ENCODE measurements around the genes RPP25, MAN2C1 and ETFA.

DNA sequence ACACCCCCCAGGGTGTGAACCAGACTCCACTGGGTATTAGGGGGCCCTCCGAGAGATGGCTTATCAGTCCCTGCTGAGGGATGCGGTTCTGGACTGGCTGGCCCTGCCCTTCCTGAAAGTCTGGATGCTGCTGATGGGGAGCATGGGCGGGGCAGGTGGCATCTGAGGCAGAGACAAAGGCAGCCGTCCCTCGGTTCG, 945 bp upstream of the ULK3 start:
- PRO-cap: bidirectional peak, plus-strand start outside the sequence, minus-strand start at position 122 of the sequence

DNA sequence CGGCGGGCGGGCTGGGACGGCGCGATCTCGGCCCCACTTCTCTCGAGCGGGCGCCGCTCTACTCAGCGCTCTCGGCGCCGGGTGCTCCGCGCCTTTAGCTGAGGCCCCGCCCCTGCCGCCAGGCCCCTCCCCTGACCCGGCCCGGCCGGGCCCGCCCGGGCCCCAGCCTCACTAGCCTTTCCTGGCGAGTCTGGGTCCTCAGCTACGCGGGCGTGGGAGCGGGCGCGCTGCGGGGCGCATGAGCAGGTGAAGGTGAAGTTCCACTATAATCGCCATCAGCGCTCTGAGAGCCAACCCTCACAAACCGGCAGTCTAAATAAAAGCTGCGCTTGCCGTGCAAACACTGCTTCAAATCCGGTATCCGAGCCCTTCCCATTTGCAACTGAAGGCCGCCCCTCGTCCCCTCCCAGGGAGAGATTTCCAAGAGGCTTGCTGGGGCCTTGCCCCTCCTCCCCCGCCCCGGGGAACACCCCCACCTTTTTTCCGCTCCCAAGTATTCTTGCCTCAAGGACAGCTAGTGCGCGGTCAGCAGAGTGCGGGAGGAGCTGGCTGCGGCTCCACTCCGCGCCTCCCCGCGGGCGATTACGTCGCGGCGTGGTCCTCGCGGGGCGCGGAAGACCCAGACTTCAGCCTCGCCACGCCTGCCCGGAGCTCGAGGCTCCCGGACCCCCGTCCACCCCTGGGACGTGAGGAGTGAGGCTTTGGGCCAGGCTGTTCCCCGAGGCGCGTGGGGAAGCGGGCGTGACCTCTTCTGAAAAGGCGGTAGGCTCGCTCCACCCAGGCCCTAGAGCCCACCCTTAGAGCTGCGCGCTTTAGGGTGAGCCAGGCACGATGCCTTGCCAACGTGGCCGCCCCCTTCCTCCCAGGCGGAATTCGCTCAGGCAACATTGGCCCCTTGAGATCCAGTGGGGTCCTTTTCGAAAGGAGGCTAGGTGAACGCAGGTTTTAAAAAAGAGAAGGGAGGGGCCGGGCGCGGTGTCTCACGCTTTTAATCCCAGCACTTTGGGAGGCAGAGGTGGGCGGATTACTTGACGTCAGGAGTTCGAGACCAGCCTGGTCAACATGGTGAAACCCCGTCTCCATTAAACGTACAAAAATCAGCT, at the start of gene RPP25:
TSS of gene RPP25 (minus strand) at position 67 of the 1,103 bp plus-strand sequence.
- PRO-cap: bidirectional peak, plus-strand start at position 171 of the sequence, minus-strand start at position 60 of the sequence; bidirectional peak, plus-strand start at position 496 of the sequence, minus-strand start at position 325 of the sequence

- PRO-cap: no peak
Observed at GRCh38 chr15:75069340-75070061, 46.1 kb downstream of the PPCDC start.

GRCh38 chr15:75108054-75108937, 84.9 kb downstream of the PPCDC start:
- PRO-cap: no peak

DNA sequence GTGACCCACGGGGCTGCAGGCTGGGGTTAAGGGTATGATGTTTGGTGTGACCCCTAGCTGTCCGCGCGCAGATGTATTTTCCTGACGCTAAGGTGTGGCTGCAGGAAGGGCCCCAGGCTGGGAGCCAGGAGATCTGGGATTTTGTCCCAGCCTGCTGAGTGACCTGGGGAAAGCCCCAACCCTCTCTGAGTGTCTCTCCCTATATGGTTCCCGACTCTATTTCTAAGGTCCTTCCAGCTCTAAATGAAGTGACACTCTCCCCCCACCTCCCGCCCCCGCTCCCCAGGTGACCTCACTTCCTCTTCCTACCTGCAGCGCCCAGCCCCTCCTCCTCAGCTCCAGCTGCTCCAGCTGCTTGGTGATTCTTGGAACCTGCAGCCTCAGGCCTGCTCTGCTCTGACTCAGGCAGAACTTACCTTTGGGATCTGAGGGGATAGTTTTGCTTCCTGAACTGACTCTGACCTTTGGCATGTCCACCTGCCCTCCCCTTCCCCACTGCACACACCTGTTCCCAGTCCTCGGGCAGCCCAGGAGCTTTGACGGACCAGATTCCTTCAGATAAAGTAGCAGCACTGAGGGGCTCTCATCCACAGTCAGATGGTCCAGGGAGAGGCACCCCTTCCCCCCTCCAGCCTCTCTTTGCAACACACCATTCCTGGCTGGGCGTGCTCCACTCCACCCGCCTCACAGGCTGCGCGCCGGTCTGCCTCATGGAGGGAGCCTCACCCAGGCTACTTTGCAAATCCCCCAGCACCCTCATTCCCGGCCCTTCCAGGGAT, 937 bp upstream of the C15orf39 start:
- PRO-cap: bidirectional peak, plus-strand start at position 361 of the sequence, minus-strand start at position 244 of the sequence

DNA sequence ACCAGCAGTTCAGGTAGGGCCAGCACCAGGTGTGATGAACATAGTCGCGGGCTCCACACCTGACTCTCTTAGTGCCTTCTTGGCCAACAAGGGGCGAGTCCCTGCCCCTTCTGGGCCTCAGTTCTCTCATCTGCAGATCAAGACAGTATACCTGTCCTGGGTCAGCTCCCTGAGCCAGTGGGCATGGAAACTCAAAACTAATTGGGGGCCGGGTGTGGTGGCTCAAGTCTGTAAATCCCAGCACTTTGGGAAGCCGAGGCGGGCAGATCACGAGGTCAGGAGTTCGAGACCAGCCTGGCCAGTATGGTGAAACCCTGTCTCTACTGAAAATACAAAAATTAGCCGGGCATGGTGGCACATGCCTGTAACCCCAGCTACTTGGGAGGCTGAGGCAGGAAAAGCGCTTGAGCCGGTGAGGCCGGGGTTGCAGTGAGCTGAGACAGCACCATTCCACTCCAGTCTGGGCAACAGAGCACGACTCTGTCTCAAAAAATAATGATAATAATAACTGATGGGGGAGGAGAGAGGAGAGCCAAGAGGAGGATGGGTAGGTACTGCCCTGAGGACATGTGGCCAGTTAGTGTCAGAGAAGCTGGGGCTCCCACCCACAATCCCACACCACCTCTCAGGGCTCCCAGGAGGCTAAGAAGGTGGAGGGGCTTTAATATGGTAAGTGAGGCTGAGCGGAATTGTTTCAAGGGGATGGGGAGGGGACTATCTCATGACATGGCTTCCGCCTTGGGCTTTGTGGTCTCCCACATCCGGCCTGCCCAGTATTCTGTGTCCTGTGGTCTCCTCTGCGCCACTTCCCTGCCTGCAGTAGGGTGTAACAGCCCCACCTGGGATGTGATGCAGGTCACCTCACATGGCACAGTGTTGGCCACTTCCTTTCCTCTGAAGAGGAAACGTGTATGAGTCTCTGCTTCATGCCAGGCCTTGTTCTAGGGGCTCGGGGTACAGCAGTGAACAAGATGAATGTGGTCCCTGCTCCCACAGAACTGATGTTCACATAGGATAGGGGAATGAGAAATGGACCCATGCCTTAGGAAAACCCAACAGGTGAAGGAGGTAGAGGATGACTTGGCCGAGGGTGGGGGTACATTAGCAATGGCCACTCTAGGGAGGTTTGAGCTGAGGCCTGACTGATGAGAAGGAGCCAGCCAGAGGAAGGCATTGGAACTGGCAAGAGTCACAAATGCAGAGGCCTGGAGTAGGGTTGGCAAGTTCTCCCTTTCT, 2.9 kb downstream of the NEIL1 start:
- PRO-cap: no peak

GRCh38 chr15:75361654-75362835, 6.4 kb downstream of the MAN2C1 start:
- PRO-cap: no peak

GRCh38 chr15:75368239-75369099, at the start of gene MAN2C1:
TSS of gene MAN2C1 (minus strand) at chr15:75368607.
- PRO-cap: bidirectional peak, plus-strand start at chr15:75368277, minus-strand start at chr15:75368605; bidirectional peak, plus-strand start at chr15:75369014, minus-strand start at chr15:75368953

DNA sequence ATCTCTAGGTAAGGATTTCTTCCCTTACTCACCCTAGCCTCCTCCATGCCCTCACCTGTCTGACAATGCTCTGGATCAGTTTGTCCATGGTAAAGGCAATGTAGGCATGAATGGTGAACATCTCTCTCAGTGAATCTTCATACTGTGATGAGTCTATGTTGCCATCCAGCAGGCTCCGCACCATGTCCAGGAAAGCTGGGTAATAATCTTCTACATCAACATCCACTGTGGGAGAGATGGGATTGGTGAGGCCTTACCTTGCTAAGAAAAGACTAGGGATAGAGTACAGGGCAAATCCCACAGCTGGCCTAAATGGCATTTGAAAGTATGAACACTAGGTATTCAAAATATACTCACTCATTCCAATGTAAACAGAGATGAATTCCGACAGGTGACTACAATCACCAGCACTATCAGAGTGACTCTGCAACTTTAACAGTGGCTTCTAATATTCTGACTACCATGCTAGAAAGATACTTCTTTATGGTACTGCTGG, 21.2 kb upstream of the MAN2C1 start:
- PRO-cap: no peak

DNA sequence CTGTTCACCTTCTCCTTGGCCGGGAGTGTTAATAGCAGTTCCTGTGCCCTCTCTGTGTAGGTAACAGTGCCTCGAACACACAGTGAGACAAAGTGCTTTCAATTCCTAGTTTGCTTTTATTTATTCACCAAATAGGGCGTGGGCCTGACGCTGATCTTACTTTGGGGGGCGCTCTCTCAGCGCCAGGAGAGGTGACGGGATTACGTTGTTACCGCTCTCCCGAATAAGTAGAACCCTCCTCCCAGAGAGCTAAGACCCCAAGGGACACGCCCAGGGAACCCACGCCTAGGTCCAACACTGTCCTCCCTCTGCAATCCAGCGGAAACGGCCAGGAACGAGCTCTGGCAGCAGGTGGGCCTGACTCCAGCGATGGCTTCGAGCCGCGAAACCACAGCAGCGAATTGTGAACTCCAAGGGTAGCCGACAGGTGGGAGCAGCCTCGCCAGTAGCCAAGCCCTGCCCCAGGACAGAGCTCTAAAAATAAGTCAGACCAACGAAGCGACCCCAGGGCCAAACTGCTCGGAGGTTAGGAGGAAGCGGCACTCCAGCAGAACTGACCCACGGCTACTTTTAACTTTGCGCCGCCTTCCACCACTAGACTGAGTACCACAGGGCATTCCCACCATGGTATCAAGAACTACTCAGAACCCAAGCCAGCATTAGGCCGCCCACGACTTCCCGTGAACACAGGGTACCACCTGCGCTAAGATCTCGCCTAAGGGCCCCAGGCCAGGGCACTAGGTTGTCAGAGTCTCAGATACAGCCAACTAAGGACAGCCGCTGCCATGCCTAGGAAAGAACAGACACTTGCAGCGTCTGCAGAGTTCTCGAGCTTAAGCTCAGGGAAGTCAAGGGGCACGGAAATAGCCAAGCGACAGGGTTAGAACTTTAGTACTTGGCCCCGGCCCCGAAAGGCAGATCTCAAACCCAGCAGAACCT, 1.6 kb upstream of the SIN3A start:
- PRO-cap: bidirectional peak, plus-strand start at position 321 of the sequence, minus-strand start at position 310 of the sequence

- PRO-cap: no peak
Observed at GRCh38 chr15:75666511-75667708, 19.2 kb downstream of the SNX33 start.

DNA sequence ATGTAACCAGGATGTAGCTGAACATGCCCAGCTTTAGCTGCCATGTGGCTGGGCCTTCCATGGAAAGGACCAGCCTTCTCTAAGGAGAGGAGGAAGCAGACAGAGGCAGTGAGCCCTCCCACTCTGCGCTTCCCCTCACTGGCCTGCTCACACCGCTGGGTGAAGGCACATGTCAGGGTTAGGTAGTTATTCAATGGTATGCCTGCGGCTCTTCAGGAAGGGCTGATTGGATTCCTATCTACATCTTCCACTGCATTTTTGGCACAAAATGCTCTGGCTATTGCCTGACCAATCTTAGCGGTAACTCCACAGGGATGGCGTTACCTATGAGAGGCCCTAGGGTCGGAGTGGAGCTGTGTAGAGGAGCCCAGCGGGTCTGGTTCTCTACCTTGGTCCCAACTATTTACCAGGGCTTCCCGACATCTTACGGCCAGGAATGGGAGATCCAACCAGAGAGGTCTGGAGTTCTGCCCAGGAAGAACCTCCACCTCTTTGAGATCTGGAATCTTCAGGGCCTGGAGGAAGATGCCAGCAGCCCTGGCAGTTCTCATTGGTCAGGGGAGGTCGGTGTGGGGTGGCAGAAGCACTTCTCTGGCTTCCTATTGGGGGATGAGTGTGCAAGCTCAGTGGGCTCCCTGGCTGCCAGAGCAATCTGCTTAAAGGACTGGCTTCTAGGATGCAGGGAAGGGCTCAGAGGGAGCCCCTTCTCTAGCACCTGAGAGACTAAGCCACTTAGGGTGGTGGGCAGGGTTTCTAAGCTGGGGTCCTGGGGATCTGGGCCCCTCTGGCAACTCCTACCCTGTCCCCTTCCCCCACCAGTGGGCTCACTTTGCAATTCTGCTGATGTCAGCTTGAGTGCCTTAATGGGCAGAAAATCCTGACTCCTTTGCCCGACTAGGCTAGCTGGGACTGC, 24.2 kb downstream of the SNX33 start:
- PRO-cap: no peak

GRCh38 chr15:75723089-75723484, 754 bp upstream of the ODF3L1 start:
- PRO-cap: no peak

DNA sequence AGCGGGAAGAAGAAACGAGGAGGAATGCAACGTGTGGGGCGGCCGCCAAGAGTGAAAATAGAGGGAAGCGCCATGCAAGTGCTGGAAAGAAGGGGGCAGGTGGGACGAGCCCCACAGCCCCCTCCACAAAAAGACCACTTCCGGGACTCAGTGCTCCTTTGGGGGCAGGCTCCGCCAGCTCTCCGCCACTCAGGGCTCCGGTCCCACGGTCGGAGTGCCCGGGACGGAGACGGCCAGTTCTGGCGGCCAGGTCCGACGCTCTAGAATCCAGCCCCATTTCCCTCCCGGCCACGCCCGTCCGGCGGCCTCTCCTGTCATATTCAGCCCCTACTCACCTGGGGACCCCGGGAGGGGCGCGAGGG, 14.2 kb downstream of the ODF3L1 start:
- PRO-cap: no peak

- PRO-cap: bidirectional peak, plus-strand start at chr15:75758610, minus-strand start at chr15:75758423; bidirectional peak, plus-strand start at chr15:75758828, minus-strand start at chr15:75758802
Observed at GRCh38 chr15:75758239-75758930, 34.5 kb downstream of the ODF3L1 start.

DNA sequence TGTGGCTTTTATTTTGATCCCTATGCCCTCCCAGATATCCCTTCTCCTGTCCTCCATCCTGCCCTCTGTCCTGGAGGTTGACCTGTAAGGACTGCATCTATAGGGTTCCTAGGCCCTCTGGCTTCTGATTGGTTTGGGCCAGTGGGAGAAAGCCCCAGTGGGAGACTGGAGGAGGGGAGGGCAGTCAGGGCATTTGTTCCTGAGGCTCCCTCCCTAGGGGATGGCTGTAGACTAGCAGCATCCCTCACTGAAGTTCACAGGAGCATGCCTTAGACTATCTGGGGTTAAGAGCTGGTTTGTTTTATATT, 19.0 kb upstream of the UBE2Q2 start:
- PRO-cap: bidirectional peak, plus-strand start at position 193 of the sequence, minus-strand start at position 67 of the sequence; unidirectional peak, minus-strand start at position 233 of the sequence

DNA sequence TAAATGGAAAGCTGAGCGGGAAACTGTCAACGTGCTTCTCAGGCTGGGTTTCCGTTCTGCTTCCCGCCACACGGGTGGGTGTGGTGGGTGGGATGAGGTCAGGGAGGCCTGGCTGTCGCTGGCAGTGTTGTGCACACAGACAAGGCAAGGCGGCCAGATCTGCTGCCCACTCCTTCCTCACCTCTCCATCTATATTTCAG, 110.3 kb downstream of the TMEM266 start:
- PRO-cap: no peak

GRCh38 chr15:76197485-76198278, 113.6 kb downstream of the ETFA start:
- PRO-cap: no peak

GRCh38 chr15:76310903-76311832, at the start of gene ETFA:
TSS of gene ETFA (minus strand) at chr15:76311469.
- PRO-cap: bidirectional peak, plus-strand start at chr15:76311613, minus-strand start at chr15:76311418

DNA sequence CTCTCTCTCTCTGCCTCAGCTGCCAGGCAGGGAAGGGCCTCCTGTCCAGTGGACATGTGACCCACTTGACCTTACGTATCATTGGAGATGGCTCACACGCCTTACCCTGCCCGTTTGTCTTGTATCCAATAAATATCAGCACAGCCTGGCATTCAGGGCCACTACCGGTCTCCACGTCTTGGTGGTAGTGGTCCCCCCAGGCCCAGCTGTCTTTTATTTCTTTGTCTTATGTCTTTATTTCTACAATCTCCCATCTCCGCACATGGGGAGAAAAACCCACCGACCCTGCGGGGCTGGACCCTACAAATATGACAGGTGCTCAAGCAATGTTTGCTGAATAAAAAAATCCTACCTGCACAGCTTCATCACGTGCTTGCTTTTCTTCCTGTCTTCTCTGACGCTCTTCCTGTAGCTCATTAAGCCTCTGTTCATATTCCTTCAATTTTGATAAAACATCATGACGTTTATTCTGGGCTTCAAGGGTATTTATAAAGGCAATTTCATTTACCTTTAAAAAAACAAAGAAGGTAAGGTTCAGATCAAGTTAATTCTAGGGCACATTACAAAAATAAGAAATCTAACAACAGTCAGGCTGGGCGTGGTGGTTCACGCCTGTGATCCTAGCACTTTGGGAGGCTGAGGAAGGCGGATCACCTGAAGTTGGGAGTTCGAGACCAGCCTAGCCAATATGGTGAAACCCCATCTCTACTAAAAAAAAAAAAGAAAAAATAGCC, 172.1 kb downstream of the SCAPER start:
- PRO-cap: no peak